Measurements from ENCODE around the genes SLC30A9 and GABRA4.

GRCh38 chr4:41684627-41685008, 63.9 kb downstream of the PHOX2B start:
- RRBS, result no CpG with 5 or more reads among the region's 7 CpGs

- RRBS, result 2% methylated on average over 23 of the region's 81 CpGs
Measured at GRCh38 chr4:41990053-41991345, at the start of gene SLC30A9. Gene SLC30A9 (plus strand): TSS chr4:41990530.

DNA sequence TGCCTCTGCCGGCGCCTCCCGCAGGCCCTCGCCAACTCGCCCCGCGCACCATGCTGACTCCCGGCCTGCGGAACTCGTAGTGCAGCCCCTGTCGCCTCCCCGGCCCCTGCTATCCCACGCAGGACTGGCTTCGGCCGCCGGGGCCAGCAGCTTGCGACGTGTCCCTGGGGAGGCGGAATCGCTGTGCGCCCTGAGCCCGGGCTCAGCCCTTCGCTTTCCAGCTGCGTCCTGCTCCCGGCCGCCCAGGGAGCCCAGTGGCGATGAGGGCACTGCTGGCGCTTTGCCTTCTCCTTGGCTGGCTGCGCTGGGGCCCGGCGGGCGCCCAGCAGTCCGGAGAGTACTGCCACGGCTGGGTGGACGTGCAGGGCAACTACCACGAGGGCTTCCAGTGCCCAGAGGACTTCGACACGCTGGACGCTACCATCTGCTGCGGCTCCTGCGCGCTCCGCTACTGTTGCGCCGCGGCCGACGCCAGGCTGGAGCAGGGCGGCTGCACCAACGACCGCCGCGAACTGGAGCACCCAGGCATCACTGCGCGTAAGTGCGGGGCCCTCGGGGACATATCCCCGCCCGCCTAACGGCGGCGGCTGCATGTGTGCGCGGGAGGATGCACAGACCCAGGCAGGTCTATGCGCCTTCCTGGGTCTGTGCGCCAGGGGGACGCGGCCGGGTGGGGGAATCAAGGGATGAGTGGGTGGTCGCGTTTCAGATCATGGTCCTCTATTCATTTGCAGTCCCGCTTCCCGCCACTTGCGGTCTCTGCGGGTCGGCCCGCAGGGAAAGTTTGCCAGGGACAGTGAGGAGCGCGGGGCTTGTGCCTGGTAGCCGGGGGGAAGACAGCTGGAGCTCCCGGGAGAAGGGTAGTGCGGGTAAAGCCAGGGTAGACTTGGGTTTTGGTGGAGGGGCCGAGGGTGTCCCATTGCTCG, 772 bp downstream of the SHISA3 start:
- RRBS, result 86% methylated on average over 29 of the region's 84 CpGs

- RRBS, result no CpG with 5 or more reads among the region's 3 CpGs
Measured at GRCh38 chr4:42609626-42610452, 47.1 kb downstream of the ATP8A1 start.

DNA sequence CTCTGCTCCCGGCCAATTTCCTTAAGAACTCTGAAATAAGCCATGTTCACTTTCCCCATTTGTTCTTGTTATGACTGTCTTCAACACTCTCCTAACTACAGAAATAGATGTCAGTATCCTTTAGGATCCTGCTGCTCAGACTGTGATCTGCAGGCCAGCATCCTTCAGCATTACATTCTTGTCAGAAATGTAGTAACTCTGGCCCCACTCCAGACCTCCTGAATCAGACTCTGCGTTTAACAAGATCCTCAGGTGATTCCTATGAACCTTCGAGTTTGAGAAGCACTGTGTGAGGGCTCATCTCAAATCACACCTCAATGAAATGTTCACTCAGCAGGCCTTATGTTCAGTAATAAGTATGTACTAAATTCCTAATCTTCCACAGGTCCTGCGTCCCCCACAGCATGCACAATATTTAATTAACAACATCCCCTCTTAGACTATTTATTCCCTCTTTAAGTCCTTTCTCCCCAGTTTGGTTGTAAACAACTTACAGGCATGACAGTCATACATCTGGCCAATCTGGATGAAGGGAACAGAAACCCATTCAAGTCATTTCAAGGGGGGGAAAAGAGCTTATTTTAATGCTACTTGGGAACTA, 3.0 kb downstream of the ATP8A1 start:
- RRBS, result no CpG with 5 or more reads among the region's 4 CpGs

- RRBS, result 2% methylated on average over 8 of the region's 48 CpGs
Measured at GRCh38 chr4:42655670-42656757, 891 bp downstream of the ATP8A1 start.

- RRBS, result no CpG with 5 or more reads among the region's 3 CpGs
Measured at GRCh38 chr4:42806406-42806697, 86.2 kb upstream of the GRXCR1 start.

DNA sequence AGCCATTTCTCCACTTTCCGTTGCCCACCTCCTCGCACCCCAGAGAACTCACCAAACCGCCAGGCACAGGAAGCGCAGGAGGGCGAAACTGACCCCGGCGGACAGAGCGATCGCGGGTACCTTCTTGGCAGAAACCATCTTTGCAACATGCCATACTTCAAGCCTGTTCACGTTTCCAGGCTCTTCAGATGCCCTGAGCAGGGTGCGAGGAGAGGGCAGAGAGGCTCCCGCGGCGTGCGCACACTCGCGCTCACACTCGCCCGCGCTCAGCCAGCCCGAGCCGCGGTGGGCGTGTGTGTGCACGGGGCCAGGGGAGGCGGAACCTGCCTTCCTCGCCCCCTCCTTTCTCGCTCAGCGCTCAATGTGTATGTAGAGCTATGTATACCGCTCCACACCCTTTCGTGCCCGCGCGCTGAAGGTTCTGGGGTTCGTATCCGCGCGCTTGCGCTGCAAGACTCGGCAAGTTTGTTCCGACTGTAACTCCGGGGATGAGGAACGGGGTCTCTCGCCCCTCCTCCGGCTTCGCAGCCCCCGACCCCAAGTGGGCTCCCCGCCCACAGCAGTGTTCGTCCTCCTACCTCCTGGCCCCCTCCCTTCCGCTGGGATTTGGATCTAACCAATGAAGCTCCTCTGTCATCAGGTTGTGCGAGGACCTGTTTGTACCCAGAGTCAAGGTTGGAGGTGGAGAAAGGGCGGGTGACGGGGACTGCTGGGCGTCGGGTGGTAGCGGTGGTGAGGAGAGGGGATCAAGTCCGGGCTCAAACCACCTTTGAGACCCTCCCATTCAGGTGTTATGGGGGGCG, at the start of gene GABRA4:
Gene GABRA4 (minus strand): TSS at position 295 of the 803 bp plus-strand sequence.
- RRBS, result 49% methylated on average over 5 of the region's 59 CpGs

- RRBS, result no CpG with 5 or more reads among the region's 2 CpGs
Measured at GRCh38 chr4:47500181-47500771, 15.2 kb downstream of the ATP10D start.

GRCh38 chr4:47577709-47578335, 92.7 kb downstream of the ATP10D start:
- RRBS, result no CpG with 5 or more reads among the region's 5 CpGs

- RRBS, result no CpG with 5 or more reads among the region's 3 CpGs
Measured at GRCh38 chr4:48079863-48080384, 54.1 kb downstream of the TXK start.

- RRBS, result no CpG with 5 or more reads among the region's 10 CpGs
Measured at GRCh38 chr4:48138635-48139466, 4.8 kb upstream of the TXK start.

GRCh38 chr4:48331555-48332039, 9.7 kb upstream of the SLAIN2 start:
- RRBS, result no CpG with 5 or more reads among the region's 3 CpGs

GRCh38 chr4:48680932-48681417, 99.1 kb downstream of the FRYL start:
- RRBS, result no CpG with 5 or more reads among the region's 9 CpGs

- RRBS, result 1% methylated on average over 72 of the region's 111 CpGs
Measured at GRCh38 chr4:48778854-48779977, 863 bp downstream of the FRYL start.

DNA sequence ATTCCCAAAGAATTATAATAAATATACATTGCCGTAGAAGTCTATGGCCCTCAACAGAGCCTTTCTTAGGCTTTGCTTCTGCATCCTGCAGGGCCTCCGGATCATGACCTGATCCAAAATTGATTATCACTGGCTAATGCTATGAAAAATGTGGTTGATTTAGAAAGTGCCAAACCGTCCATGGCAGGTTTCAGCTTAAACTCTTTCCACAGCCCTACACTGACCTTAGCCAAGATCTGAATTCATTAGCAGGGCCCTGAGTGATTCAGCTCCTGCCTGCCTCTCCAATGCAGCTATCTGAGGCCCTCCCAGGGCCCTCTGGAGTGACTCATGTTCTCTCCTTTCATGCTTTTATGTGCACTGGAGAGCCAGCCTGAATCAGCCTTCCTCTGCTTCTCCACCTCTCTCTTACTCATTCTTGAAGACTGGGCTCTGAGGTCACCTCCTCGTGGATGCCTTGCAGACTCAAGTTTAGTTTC, 3.0 kb upstream of the OCIAD2 start:
- RRBS, result no CpG with 5 or more reads among the region's 4 CpGs

DNA sequence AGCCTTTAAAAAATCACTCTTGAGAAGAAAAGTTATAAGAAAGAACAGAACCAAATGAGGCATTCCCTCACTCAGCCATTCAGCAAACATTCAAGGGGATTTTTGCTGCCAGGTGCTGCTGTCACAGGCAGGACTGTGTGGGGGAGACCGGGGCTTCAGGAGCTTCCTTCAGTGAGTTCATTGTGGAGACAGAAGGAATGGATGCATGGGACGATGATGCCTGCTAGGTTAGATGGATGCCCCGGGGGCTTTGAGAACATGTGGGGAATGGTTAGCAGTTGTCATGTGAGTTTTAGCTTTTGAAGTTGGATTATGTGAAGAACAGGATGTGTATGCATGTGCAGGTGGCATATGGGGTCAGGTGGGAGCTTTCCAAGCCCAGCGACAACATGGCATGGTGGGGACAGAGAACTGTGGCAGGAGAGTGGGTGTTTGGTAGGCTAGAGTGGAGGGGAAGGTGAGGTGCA, 8.2 kb downstream of the DCUN1D4 start:
- RRBS, result 80% methylated on average over 3 of the region's 4 CpGs

DNA sequence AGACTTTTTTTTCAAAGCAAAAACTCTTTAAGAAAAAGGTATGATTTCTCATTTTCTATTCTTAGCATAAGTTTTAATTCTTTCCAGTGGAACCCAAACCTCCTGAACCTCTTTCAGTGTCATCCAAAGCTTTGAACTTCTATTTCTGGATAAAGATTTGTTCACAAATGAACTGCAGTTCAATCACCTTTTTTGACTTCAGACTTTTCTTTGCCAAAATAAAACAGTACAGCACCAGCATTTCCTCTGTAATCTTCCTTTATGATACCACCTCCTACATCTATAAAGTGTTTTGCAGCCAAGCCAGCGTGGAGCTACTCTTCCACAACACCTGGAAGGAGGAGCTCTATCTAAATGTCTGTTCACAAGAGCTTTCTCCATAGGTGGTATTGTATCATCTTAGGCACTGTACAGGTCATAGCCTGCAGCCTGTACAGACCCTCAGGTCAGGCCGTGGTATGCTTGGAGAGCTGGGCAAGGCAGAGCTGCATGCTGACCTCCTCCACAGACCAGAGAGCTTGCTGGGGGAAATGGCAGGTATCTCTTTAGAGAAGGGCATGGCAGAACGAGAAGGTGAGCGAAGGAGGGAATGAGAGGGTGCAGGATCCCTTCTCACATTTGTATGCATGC, 22.1 kb downstream of the DCUN1D4 start:
- RRBS, result no CpG with 5 or more reads among the region's 4 CpGs

Data from T47D (cell line).